OCI-LY7 (cell line): Measurements from ENCODE around the genes GPR25, ASCL5 and TMEM9.

DNA sequence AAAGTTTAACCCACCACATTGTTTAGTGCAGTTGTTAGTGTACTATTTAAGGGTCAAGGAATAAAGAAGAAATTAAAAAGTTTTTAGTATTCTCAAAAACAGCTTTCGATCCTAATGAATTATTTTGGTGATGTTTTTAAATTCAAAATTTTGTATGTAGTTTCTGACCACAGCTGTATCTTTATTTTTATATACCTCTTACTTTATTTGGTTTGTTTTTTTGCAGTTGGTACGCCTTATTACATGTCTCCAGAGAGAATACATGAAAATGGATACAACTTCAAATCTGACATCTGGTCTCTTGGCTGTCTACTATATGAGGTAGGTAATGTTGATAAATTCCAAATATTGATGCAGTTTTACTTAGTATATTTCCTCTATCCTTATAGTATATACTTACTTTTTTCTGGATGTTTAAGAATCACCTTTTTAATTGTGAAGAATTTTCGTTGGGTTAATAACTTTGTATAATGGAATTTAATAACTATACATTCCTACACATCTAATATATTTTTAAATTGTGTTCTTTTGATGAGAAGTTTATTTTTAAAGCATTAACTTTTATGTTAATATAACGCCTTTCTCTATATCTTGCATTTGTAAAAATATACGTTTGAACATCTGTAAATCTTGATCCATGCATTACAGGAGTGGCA lies 136.0 kb downstream of the NEK7 start:
- PRO-cap, result no peak
- RAMPAGE, long total RNA, result no peak

- PRO-cap, result no peak
- RAMPAGE, long total RNA, result no peak
Measured at GRCh38 chr1:198520528-198520950, 19.9 kb downstream of the ATP6V1G3 start.

- PRO-cap, result bidirectional peak, plus-strand start at chr1:198621065, minus-strand start at chr1:198620843; bidirectional peak, plus-strand start at chr1:198621402, minus-strand start at chr1:198621307; bidirectional peak, plus-strand start at chr1:198621753, minus-strand start at chr1:198621635
- RAMPAGE, long total RNA, result start-site peak on the plus strand at chr1:198621123-198621158, 26 and 31 reads in 2 replicates
Measured at GRCh38 chr1:198620737-198621954, 17.7 kb upstream of the PTPRC start.

- PRO-cap, result no peak
- RAMPAGE, long total RNA, result no peak
Measured at GRCh38 chr1:199456608-199456962, 570.9 kb upstream of the NR5A2 start.

DNA sequence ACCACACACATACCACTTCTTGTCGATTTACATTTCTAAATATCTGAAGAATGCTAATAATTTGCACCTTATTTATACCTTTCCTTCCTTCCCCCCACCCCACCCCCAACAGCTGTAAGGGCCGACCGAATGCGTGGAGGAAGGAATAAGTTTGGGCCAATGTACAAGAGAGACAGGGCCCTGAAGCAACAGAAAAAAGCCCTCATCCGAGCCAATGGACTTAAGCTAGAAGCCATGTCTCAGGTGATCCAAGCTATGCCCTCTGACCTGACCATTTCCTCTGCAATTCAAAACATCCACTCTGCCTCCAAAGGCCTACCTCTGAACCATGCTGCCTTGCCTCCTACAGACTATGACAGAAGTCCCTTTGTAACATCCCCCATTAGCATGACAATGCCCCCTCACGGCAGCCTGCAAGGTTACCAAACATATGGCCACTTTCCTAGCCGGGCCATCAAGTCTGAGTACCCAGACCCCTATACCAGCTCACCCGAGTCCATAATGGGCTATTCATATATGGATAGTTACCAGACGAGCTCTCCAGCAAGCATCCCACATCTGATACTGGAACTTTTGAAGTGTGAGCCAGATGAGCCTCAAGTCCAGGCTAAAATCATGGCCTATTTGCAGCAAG lies 20.7 kb downstream of the NR5A2 start:
- PRO-cap, result no peak
- RAMPAGE, long total RNA, result no peak

- PRO-cap, result no peak
- RAMPAGE, long total RNA, result no peak
Measured at GRCh38 chr1:200298180-200298818, 111.5 kb downstream of the ZNF281 start.

- PRO-cap, result no peak
- RAMPAGE, long total RNA, result no peak
Measured at GRCh38 chr1:200352039-200352542, 57.7 kb downstream of the ZNF281 start.

DNA sequence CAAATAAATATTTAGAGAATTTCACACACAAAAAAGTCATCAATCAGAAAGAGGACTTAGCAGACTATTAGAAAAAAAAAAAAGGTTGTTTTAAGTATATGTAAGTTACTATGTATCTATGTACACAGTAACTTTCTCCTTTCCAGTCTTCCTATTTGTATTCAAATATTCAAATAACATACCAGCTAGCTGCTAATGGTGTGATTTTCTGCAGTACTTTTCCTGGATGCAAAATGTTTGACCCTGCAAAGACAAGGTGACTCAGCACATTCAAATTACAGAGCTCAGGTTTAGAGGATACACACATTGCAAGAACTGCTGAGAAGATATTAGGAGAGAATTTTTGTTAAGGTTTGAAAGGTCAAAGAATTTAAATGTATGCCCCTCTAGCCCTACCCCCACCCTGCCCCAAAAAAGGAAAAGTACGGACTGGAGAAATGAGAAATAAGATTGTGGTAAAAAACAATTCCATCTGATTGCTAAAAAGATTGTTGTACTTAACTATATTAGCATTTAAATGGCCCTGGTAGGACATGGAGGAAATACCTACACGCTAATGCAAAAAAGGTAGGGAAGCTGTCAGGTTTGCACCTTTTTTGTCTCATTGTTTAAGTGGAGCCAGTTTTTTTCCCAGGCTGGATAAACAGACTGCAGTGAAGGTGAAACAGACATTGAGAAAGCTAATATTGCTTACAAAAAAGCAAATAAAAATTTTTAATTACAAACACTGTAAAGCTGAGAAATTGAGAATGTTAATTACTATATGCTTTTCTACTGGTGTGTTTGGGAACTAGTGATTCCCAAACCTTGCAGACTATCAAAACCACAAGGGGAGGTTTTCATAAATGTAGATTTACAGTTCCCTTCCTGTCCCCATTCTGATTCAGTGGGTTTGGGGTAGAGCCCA lies 45.6 kb downstream of the ZNF281 start:
- PRO-cap, result no peak
- RAMPAGE, long total RNA, result no peak

DNA sequence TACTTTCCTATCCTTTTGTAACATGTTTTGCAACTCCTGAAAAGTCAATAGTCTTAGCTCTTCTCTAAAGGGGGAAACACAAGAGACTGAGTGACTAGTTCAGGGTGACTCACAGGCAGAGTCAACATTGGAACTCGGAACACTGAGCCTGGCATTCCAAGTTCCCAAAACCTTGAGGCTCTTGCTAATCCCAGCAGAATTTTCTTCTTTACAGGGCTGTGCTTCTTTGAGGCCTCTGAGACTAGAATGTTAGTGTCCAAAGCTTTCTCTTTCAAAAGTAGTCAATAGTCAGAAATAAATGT lies 37.7 kb downstream of the ZNF281 start:
- PRO-cap, result no peak
- RAMPAGE, long total RNA, result no peak

- PRO-cap, result no peak
- RAMPAGE, long total RNA, result no peak
Measured at GRCh38 chr1:200628168-200628901, 7.8 kb upstream of the KIF14 start.

GRCh38 chr1:200642362-200642916 lies 21.9 kb upstream of the KIF14 start:
- PRO-cap, result no peak
- RAMPAGE, long total RNA, result no peak

DNA sequence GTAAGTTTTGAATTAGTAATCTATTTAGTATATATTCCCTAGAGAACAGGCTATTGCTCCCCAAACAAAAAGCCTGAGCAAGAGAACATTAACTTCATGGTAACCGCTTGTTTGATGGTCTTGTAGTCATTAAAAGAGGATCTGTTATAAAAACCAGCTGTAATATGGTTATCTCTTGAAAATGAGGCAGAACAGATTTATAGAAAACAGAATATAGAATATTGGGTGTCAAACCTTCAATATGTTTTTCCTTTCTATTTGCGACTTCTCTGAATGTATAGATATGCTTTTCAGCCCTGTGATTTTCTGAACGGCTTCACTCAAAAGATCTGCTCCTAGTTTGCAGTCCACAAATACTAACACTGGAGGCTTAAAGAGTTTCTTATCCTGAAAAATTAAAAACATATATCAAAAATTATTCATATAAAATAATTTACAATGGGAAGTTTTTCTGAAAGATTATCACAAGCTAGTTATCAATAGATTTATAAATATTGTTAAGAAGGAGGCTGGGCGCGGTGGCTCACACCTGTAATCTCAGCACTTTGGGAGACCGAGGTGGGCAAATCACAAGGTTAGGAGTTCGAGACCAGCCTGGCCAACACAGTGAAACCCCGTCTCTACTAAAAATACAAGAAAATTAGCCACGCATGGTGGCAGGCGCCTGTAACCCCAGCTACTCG lies 20.7 kb downstream of the DDX59 start:
- PRO-cap, result no peak
- RAMPAGE, long total RNA, result no peak

DNA sequence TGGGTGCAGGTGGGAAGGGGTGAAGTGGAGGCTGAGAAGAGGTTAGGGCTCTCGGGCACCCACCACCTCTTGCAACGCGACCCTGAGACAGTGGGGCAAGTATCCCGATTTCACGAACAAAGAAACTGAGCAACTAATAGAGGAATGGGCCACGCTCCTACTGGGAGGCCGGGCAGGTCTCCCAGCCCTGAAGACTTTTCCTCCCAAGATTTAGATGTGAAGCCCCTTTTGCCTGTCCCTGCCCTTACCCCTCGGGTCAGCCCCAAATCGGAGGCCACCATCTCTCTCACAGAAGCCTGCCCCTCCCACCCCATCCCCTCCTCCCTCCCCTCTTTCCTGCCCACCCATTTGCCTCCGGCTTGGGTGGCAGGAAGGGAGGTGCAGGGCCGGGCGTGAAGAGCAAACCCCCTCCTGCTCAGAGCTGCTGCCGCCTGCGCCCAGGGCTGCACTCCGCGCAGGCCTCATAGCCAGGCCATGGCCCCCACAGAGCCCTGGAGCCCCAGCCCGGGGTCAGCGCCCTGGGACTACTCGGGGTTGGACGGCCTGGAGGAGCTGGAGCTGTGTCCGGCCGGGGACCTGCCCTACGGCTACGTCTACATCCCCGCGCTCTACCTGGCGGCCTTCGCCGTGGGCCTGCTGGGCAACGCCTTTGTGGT lies at the start of gene GPR25:
Gene GPR25, plus strand, starts transcription at position 418 of the 656 bp plus-strand sequence.
- PRO-cap, result no peak
- RAMPAGE, long total RNA, result no peak

DNA sequence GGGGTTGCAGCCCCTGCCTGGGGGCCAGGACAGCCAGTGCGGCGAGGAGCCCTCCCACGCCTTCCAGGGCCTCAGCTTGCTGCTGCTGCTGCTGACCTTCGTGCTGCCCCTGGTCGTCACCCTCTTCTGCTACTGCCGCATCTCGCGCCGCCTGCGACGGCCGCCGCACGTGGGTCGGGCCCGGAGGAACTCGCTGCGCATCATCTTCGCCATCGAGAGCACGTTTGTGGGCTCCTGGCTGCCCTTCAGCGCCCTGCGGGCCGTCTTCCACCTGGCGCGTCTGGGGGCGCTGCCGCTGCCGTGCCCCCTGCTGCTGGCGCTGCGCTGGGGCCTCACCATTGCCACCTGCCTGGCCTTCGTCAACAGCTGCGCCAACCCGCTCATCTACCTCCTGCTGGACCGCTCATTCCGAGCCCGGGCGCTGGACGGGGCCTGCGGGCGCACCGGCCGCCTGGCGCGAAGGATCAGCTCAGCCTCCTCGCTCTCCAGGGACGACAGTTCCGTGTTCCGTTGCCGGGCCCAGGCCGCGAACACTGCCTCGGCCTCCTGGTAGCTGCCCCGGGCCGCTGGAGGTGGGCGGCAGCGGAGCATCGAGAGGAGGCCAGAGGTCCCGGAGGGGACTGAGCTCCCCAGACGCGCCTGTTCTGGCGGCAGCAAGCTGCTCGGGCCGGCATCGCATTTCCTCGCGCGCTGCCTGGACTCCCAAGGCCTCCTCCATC lies 949 bp downstream of the GPR25 start:
- PRO-cap, result no peak
- RAMPAGE, long total RNA, result no peak

DNA sequence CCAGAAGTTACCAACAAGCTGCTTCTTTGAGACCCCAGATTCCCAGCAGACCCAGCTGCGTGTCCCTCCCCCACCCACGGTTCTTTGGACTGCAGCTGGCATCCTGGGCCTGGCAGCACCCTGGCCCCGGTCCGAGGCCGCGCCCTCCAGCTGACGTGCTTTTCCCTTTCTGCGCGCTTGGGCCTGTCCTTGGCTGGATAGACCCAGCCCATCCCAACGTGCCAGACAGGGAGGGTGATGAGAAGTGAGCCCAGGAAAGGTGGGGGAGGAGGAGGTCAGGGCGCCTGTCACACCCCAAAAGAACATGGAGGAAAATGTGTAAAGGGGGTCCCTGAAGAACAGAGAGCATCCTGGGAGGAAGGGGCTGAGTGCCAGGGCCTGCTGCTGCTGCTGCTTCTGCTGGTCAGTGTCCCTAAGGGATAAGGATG lies 18.3 kb downstream of the INAVA start:
- PRO-cap, result no peak
- RAMPAGE, long total RNA, result no peak

DNA sequence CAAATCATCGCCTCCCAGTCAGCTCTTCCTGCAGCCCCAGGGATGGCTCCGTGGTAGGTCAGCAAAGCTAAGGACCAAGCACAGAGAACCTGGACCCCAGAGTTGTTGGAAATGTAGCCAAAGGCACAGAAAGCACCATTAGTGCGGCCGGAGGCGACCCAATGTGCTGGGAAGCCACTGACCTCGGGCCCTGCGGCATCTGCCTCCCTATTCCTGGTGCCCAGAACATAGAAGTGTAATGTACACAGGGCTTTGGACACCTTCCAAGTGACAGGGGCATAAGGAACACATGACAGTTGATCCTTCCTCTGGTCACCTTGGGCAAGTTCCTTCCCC lies 30.5 kb downstream of the KIF21B start:
- PRO-cap, result no peak
- RAMPAGE, long total RNA, result no peak

DNA sequence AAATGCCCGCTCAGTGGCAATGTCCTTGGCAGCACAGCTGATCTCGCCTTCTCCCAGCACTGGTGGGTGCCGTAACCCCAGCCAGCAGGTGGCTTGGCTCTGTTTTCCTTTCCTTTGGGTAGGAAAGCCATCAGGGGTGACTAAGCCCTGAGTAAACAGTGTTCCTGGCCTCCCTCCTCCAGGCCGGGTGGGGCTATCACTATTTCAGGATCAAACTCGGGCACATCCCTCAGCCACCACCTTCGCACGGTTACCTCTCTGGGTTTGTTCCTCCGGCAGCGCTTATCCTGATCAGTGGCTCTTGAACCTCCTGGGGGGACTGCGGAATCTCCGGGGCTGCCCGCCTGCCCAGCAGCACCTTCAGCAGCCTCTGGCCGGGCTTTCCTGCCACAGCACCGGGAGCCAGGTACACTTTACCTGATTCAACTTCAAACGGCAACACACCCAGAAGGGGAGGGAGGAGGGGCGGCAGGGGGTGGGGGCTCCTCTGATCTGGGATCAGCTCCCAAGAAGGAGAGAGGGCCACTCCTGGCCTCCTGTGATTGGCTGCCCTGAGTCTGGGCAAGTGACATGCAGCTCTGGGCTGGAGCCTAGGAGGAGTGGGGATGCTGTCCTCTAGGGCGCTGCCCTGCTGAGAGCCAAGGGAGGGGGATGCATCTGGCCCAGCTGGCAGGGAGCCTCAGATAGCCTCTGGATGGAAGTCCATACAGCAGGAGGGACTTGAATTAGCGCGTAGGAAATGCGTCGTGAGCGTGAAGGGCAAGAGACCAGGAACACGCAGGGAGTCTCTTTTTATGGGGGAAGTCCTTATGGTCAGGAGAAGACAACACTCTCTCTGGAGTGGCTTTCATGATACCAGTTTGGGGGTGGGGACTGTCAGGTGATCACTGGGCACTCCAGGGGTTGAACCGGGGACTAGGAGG lies at the start of gene ASCL5:
Gene ASCL5, minus strand, starts transcription at position 355 of the 923 bp plus-strand sequence.
- PRO-cap, result no peak
- RAMPAGE, long total RNA, result no peak

DNA sequence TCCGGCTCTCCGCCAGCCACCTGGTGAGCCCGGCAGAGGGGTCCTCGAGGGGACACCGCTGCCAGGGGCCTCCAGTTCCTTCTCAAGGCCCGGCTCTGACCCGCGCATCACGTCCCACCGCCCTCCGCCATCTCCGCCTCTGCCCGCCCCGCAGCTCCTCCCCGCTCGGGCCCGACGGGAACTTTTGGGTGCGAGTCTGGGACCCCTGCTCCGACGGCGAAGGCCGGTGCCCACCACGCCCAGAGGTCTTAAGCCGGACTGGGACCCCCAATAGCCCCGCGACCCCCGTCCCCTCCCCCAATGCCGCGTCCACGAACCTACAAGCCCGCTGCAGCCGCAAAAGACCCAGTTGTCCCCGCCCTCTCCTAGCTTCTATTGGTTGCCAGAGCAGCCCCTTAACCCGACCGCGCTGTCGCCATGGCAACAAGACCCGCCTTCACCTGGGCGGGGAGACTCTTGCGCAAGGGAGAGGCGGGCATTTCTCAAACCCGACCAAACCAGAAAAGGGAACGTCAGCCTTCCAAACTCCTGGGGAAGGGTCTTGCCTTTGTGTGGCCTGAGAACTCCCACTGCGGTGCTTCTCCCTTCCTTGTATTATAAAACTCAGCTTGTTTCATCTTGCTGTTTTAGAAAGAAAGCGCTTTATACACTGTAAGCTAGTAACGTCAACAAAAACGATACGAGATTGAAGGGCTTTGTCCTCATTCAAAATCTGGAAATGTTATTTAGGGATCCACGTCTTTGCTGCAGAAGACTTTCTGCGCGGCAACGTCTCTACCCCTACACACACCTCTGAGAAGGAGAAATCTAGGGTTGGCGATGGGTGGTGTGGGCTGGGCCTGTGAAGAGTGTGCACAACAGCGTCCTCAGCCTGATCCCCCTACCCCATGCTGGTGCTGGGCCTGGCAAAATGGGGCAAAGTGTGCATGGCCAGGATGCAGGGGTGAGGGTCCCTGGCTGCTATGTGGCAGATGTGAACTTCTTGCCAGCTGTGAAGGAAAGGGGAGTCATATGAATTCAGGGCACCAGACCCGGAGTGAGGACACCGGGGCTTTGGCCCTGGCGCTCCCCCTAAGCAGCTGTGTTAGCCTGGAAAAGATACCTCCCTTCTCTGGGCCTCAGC lies at the start of gene TMEM9:
Gene TMEM9, minus strand, starts transcription at position 347 of the 1,123 bp plus-strand sequence.
- PRO-cap, result unidirectional peak, minus-strand start at position 141 of the sequence; unidirectional peak, minus-strand start at position 345 of the sequence; bidirectional peak, plus-strand start at position 491 of the sequence, minus-strand start at position 345 of the sequence
- RAMPAGE, long total RNA, result no peak

- PRO-cap, result no peak
- RAMPAGE, long total RNA, result no peak
Measured at GRCh38 chr1:201172175-201172798, 18.0 kb upstream of the TMEM9 start.

GRCh38 chr1:201284008-201284360 lies 678 bp downstream of the PKP1 start:
- PRO-cap, result no peak
- RAMPAGE, long total RNA, result no peak